GM23338 (cell line): ENCODE measurements around a stretch of chr6.

- PRO-cap, result no peak
- RAMPAGE, long total RNA, result no peak
These were observed 202.5 kb downstream of the LY86 start for GRCh38 chr6:6791073-6791340.

GRCh38 chr6:6796998-6797297 is 208.4 kb downstream of the LY86 start:
- PRO-cap, result no peak
- RAMPAGE, long total RNA, result no peak

- PRO-cap, result no peak
- RAMPAGE, long total RNA, result no peak
These were observed 49.5 kb upstream of the RREB1 start for GRCh38 chr6:7058018-7058928.

GRCh38 chr6:7107232-7107655 is 517 bp upstream of the RREB1 start:
- PRO-cap, result bidirectional peak, plus-strand start at chr6:7107332, minus-strand start at chr6:7107267; bidirectional peak, plus-strand start at chr6:7107589, minus-strand start at chr6:7107514
- RAMPAGE, long total RNA, result no peak

- PRO-cap, result no peak
- RAMPAGE, long total RNA, result no peak
These were observed 1.1 kb downstream of the RREB1 start for GRCh38 chr6:7108915-7109272.

DNA sequence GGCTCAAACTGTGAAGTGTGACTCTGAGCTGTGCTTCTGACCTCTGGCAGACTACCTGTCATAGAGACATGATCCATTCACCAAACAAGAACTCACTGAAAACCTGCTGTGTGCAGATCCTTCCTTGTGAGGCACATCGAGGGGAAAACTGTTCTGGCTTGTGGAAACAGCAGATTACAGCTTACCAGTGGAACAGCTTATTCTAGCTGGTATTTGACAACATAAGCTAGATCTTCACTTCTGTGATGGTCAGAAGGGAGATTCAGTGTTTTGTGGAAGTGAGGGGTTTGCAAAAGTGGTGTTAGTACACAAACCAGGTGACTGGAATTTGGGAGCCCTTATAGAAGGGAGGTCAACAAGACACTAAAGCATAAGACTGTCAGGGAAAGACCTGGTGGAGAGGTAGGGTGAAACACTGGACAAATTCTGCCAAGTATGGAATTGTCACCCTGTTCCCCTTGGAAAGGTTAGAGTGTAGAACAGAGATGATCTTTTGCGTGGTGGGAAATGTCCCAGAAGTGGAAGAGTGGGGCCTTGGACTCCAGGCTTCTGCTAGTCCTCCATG is 17.2 kb downstream of the RREB1 start:
- PRO-cap, result no peak
- RAMPAGE, long total RNA, result no peak

- PRO-cap, result no peak
- RAMPAGE, long total RNA, result no peak
These were observed 91.1 kb downstream of the RREB1 start for GRCh38 chr6:7198656-7199520.

DNA sequence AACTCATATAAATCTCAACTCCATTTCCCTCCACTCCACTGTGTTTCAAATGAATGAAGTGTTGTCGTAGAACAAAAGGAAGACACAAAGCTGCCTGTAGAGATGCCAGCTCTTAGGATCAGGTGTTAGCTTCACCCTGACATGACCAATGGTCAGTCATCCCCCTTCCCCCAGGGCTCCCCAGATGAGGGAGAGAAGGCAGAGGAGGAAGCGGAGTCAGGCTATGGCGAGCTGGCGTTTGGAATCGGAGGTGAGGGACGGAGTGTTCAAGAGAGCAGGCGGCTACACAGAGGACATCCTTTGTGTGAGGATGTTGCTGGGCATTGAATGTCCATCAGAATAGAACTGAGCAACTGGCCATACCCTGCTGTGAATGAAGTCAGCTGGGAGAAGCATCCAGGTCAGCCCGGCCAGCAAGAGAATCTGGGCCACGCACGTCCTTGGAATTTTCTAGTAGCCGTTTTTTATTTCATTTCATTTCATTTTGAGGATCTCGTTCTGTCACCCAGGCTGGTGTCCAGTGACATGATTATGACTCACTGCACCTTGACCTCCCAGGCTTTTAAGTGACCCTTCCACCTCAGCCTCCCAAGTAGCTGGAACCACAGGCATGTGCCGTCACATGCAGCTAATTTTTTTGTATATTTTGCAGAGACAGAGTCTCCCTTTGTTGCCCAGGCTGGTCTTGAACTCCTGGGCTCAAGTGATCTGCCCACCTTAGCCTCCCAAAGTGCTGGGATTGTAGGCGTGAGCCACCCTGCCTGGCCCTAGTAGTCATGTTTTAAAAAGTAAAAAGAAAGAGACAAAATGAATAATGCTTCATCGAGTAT is 97.9 kb downstream of the SSR1 start:
- PRO-cap, result no peak
- RAMPAGE, long total RNA, result no peak

DNA sequence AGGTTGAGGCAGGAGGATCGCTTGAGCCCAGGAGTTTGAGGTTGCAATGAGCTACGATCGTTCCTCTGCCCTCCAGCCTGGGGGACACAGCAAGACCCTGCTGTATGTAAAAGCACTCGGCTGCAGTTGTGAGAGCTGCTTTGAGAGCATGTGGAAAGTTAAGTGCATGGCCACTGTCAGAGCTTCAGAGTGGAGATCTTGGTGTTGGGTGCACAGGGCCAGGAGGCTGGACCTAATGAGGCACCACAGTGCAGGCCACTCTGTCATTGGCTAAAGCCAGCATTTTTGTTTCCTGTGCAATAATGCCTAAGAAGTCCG is 60.7 kb downstream of the SSR1 start:
- PRO-cap, result no peak
- RAMPAGE, long total RNA, result no peak

DNA sequence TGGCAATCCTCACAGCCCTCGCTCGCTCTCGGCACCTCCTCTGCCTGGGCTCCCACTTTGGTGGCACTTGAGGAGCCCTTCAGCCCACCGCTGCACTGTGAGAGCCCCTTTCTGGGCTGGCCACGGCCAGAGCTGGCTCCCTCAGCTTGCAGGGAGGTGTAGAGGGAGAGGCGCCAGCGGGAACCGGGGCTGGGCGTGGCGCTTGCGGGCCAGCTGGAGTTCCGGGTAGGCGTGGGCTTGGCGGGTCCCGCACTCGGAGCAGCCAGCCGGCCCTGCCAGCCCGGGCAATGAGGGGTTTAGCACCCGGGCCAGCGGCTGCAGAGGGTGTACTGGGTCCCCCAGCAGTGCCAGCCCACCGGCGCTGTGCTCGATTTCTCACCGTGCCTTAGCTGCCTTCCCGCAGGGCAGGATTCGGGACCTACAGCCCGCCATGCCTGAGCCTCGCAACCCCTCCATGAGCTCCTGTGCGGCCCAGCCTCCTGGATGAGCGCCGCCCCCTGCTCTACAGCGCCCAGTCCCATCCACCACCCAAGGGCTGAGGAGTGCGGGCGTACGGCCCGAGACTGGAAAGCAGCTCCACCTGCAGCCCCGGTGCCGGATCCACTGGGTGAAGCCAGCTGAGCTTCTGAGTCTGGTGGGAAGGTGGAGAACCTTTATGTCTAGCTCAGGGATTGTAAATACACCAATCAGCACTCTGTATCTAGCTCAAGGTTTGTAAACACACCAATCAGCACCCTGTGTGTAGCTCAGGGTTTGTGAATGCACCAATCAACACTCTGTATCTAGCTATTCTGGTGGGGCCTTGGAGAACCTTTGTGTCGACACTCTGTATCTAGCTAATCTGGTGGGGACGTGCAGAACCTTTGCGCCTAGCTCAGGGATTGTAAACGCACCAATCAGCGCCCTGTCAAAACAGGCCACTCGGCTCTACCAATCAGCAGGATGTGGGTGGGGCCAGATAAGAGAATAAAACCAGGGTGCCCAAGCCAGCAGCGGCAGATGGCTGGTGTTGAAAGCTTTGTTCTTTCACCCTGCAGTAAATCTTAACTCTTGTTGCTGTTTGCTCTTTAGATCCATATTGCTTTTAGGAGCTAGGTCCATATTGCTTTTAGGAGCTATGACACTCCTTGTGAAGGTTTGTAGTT is 31.4 kb upstream of the SSR1 start:
- PRO-cap, result no peak
- RAMPAGE, long total RNA, result no peak

- PRO-cap, result bidirectional peak, plus-strand start at chr6:7532469, minus-strand start at chr6:7532366
- RAMPAGE, long total RNA, result no peak
These were observed 9.3 kb upstream of the DSP start for GRCh38 chr6:7532196-7532643.

DNA sequence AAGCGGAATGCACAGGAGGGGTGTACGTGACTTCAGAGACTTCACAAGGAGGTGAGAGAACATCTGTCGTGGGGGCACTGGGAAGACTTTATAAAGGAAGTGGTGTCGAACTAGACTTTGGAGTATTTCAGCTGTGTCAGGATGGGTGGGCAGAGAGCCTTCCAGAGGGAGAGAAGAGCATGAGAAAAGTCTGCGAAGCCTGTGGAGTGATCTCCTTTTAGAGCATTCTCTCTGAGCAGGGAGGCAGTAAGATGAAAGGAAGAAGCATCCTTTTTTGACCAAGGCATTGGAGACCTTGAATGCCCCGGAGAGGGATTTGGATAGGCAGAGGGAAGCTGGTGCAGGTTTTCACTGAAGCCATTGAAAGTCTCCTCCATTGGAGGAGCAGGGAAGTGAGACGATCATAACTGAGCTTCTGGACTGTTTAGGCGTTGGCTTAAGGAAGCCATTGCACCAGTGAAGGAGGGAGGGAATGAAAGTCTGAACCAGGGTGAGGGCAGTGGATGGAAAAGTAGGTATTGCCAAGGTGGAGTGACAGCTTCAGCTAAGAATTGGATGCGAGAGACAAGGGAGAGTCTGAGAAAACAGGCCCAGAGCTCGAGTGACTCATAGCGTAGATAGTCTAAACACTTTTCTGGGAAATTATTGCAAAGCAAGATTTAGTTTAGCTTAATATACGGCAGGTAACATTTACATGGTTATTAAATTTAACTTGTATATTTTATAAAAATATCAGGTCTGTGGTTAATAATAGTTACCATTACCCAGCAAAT is 4.4 kb downstream of the DSP start:
- PRO-cap, result no peak
- RAMPAGE, long total RNA, result no peak

DNA sequence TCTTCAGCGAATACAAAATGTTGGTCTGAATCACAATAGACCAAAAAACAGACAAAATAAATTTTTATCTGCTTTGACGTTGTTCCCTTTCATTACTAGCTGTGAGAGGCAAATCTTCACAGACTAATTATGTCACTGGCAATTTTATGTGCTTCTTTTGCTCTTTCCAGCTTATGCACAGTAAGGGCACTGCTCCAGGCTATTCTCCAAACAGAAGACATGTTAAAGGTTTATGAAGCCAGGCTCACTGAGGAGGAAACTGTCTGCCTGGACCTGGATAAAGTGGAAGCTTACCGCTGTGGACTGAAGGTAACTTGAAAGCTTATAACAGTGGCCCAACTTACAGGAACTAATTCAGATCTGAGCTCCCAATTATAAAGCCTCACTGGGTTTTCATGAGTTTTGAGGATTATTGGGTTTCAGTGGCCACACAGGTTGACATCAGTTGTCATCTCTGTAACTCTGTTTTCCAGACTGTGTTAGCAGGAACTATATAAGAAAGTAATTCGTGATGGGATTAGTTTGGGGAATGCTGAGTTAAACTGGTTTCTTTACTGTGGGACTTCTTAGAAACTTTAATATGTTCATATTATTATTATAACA is 15.4 kb upstream of the SNRNP48 start:
- PRO-cap, result no peak
- RAMPAGE, long total RNA, result no peak

- PRO-cap, result no peak
- RAMPAGE, long total RNA, result no peak
These were observed 10.0 kb upstream of the SNRNP48 start for GRCh38 chr6:7579793-7580511.

DNA sequence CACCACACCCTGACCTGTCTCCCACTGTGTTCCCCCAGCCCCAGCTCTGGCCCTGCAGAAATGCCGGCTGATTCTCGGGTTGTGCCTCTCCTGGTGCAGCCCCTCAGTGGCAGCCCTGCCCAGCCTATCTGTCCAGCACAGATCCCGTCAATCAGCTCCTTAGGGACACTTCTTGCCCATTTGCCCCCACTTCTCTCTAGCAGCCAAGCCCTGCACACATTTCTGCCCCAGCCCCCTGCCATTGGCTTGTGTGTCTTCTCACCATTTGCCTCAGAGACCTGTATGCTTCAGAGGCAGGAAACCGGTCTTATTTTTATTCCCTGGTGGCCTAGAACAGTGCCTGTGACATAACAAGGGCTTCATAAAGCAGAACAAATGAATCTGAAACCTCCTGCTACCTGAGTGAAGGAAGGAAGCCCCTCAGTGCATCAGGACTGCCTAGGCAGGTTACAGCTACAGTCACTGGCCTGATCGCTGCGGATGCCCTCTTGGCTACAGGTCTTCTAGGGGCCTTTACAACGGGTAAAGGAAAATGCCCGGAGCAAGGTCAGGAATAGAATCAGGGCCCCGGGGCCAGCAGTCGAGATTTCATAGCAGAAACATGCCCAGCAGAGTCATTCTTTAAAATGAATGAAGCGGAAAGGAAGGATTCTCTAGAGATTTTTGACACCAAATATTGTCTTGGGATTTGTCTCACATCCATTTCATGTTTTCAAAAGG is 22.7 kb downstream of the TXNDC5 start:
- PRO-cap, result no peak
- RAMPAGE, long total RNA, result no peak

DNA sequence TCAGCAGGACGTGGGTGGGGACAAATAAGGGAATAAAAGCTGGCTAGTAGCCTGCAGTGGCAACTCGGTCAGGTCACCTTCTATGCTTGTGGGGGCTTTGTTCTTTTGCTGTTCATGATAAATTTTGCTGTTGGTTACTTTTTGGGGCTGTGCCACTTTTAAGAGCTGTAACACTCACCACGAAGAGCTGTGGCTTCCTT is 209.3 kb upstream of the SLC35B3 start:
- PRO-cap, result no peak
- RAMPAGE, long total RNA, result no peak

- PRO-cap, result no peak
- RAMPAGE, long total RNA, result no peak
These were observed 341.0 kb upstream of the SLC35B3 start for GRCh38 chr6:8776267-8776747.

DNA sequence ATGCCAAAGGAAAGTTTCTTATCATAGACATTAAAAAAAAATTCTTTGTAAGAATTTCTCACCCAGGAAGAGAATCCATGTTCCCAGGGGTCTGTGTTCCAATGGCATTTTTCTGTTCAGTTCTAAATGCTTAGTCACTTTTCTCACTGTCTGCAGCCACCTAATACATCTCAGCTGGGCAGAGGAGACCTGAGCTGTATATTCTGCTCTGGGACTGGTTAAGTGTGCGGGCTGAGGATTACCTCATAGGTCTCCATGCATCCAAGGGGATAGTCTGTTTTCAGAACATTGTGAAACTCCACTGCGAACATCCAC is 947.2 kb downstream of the TFAP2A start:
- PRO-cap, result no peak
- RAMPAGE, long total RNA, result no peak

DNA sequence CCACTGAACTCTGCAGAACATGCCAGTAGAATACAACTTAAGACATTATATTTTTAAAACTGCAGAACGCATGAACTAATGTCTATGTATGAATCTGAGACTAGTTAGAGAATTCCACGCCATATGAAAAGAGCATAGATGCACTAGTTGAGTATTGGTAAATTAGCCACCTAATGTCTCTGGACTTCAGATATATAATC is 654.4 kb downstream of the TFAP2A start:
- PRO-cap, result no peak
- RAMPAGE, long total RNA, result no peak

GRCh38 chr6:10098828-10099837 is 315.7 kb downstream of the TFAP2A start:
- PRO-cap, result no peak
- RAMPAGE, long total RNA, result no peak